Metastatic Lung Carcinoma in the Adrenal Gland (tissue), 1 donor: ENCODE measurements around the genes HK2 and MRPL19.

- PRO-cap, result no peak
Observed at GRCh38 chr2:74528529-74529039, 922 bp downstream of the AUP1 start.

- PRO-cap, result no peak
Observed at GRCh38 chr2:74533583-74534911, 4.3 kb downstream of the HTRA2 start.

- PRO-cap, result no peak
Observed at GRCh38 chr2:74730733-74731116, 76.7 kb downstream of the SEMA4F start.

DNA sequence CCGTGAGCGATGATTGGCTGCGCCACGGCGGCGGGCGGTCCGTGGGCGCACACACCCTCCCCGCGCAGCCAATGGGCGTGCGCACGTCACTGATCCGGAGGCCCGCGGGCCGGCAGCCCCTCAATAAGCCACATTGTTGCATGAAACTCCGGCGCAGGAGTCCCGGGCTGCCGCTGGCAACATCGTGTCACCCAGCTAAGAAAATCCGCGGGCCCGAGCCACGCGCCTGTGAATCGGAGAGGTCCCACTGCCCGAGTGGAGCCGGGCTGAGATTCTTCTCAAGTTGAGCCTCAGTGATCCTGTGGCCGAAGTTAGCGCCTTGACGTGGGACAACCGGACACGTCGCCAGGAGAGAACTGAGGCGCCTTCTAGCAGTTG is at the start of gene HK2:
Gene HK2, plus strand, starts transcription at position 131 of the 378 bp plus-strand sequence.
- PRO-cap, result bidirectional peak, plus-strand start at position 133 of the sequence, minus-strand start outside the sequence

DNA sequence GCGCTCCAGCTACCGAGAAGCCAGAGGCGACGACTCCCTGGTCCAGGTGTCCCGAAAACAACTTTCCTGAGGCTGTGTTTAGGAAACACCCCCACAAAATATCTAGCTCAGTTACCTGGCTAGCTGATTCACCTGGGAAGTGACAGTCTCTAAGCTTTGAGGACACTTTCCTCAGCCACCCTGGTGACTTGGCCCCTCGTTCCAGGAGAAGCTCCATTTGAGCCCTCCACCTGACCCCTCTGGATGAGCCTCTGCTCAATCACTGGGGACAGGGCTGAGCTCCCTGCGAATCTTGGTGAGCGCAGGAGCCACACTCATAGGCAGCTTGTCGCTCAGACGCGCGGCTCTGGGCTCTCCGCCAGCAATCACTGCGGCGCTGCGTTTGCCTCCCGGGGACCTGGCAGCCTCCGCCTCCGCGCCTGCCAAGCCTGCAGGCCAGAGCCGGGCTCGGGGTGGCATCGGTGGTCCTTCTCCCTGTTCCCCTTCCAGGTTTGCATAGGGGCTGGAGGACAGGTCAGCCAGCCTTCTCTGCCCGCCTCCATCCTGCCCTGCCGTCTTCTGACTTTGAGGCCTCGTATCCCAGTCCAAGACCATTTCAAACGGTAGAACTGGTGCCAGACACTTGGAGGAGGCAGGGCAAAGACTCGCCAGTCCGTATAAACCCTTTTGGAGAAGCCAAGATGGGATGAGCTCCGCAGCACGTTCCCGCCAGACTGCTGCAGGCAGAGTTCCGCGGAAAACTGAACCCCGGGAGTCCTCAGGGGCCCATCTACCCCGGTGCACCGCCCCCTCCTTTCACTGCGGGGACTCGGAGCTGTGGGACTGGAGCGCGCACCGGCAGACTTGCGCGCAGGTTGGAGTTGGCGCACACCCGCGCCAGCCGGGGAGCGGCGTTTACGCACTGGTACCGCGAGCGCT is 912 bp upstream of the TACR1 start:
- PRO-cap, result no peak

- PRO-cap, result no peak
Observed at GRCh38 chr2:75605703-75606622, 40.6 kb upstream of the MRPL19 start.

GRCh38 chr2:75646385-75647702 is at the start of gene MRPL19:
Gene MRPL19 (plus strand): TSS chr2:75646783.
- PRO-cap, result unidirectional peak, plus-strand start at chr2:75646785; bidirectional peak, plus-strand start at chr2:75647249, minus-strand start at chr2:75647184

DNA sequence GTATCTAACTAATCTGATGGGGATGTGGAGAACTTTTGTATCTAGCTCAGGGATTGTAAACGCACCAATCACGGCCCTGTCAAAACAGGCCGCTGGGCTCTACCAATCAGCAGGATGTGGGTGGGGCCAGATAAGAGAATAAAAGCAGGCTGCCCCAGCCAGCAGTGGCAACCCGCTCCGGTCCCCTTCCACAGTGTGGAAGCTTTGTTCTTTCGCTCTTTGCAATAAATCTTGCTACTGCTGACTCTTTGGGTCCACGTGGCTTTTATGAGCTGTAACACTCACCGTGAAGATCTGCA is 1.6 kb upstream of the GCFC2 start:
- PRO-cap, result no peak

- PRO-cap, result no peak
Observed at GRCh38 chr2:75920858-75921713, 210.4 kb upstream of the GCFC2 start.

DNA sequence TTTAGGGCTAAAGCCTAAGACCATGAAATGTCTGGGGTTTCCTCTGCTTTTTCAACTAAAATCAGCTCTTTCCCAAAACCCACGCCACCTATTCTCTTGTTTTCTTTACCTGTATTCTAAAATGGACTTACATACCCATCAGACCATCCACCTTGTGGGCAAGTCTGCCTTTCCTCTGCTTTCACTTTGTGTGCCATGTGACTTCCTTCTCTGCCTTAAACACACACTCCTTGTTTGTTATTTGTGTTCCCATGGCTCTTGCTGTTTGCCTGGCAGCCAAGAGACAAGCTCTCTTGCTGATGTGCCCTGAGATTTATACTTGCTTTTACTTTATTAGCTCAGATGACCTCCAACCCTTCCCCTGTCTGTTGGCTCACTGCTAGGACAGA is 309.7 kb upstream of the LRRTM4 start:
- PRO-cap, result no peak

DNA sequence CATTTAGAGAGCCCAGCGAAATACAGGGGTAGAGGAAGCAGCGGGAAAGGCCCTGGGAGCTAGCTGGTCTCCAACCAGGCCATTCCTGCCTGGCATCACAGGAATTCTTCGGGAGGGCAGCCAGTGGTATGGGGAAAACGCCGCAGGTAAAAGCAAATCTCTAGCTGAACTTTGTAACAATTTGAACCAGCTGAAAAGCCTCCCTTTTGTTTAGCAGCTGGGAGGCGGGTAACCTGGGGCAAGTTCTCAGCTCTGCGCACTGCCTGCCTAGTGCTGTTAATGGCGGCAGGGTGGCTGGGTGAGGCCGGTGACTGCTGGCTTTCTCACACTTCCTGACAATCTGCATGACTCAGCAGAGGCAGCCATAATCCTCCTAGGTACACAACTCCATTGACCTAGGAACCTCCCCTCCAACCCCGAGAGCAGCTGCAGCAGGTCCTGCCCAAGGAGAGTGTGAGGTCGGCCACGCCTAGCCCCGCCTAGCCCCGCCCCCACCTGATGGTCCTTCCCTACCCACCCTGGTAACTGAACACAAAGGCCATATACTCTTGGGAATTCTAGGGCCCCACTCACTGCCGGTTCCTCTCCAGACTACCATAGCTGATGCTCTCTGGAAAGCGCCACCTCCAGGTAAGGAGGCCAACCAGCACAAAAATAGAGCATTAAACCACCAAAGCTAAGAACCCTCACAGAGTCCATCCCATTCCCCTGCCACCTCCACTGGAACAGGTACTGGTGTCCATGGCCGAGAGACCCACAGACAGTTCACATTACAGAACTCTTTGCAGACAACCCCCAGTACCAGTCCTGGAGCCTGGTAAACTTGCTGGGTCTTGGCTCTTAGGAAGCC is 483.7 kb upstream of the REG3G start:
- PRO-cap, result bidirectional peak, plus-strand start at position 541 of the sequence, minus-strand start at position 272 of the sequence

DNA sequence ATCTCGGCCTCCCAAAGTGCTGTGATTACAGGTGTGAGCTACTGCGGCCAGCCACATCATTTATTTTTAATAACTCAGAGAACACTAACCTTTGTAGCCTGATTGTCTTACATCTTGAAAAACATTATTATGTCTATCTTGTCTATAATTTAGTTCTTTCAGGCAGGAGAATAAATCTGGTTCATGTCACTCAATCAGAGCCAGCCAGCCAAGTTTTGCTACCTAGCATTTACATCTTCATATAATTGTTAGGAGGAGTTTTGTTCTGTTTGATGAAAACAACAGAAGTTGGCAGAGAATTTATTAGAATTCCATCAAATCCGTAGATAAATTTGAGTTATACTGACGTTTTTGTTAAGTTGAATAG is 360.3 kb upstream of the REG3G start:
- PRO-cap, result no peak

DNA sequence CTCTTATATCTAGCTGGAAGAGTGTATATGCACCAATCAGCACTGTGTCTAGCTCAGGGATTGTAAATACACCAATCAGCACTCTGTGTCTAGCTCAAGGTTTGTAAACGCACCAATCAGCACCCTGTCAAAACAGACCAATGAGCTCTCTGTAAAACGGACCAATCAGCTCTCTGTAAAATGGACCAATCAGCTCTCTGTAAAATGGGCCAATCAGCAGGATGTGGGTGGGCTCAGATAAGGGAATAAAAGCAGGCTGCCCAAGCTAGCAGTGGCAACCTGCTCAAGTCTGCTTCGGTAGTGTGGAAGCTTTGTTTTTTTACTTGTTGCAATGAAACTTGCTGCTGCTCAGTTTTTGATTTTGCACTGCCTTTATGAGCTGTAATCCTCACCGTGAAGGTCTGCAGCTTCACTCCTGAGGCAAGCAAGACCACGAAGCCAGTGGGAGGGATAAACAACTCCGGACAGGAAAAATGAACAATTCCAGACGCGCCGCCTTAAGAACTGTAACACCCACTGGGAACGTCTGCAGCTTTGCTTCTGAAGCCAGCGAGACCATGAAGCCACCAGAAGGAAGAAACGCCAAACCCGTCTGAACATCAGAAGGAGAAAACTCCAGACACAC is 245.9 kb upstream of the REG3G start:
- PRO-cap, result no peak

- PRO-cap, result no peak
Observed at GRCh38 chr2:80759075-80759461, 454.5 kb upstream of the LRRTM1 start.

DNA sequence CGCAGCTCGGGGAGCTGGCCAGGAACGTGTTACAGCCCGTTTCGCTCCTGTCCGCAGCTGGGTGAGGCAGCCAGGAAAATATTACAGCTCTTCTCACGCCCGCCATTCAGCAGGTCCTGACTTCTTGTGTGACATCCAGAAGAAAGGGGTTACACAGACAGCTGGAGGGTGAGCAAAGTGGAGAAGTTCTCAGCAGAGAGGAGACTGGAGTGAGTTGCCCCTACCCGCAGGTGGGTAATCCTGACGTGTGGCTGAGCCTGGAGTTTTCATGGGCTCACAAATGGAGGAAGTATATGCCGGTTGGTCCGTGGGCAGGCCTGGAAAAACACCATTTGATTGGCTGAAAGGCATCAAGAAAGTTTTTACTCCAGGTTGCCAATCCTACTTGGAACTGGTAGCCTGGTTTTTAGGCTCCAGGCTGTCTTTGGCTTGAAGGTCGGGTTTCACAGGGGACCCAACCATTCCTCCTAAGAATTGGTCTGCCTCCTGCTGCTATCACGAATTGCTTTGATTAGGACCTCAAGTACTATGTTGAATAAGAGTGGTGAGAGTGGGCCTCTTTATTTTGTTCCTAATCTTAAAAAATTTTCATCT is 1177.4 kb upstream of the LRRTM1 start:
- PRO-cap, result bidirectional peak, plus-strand start at position 427 of the sequence, minus-strand start at position 249 of the sequence

- PRO-cap, result bidirectional peak, plus-strand start at chr2:84904982, minus-strand start at chr2:84904930
Observed at GRCh38 chr2:84904580-84905081, 825 bp upstream of the TMSB10 start.

DNA sequence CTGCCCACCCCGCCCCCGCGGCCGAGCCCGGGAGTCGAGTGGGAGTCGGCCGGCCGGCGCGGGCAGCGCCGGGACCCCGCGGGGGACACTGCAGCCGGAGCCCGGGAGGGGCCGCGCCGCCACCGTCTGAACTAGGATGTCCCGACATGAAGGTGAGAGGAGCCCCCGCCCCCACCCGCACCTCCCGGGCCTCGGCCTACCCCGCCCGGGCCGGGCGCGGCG is 266 bp downstream of the KCMF1 start:
- PRO-cap, result bidirectional peak, plus-strand start outside the sequence, minus-strand start at position 133 of the sequence

DNA sequence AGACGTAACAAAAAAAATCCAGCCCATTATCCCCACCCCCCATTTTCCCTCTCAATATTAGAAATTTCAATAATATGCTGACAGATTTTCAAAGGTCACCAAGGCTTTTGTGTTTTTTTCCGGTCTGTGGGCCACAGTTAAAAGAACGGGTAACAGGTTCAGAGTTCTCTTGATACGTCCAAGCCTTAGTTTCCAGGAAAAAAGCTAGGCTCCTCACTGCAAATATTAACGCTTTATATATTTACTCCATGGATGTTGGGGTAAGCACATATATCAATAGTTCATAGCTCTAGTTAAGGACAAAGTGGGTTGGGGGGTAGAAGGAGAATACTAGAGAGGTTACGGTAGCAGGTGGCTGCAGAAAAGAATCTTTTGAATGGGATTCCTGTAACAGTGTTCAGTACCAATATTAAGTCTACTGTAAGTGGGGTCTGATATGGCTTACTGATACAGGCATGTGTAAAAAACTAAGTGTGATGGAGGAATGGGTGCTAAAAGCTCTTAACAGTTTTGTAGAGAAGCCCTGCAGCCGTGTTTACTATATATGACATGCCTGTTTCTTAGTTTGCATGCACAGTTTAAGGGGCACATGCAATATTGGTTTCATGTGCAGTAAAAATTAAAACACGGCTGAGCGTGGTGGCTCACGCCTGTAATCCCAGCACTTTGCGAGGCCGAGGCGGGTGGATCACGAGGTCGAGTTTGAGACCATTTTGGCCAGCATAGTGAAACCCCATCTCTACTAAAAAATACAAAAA is 76.7 kb upstream of the TCF7L1 start:
- PRO-cap, result no peak

- PRO-cap, result no peak
Observed at GRCh38 chr2:85215340-85216006, 82.3 kb downstream of the TCF7L1 start.

GRCh38 chr2:85309518-85310502 is 18.0 kb downstream of the TGOLN2 start:
- PRO-cap, result no peak